Subcutaneous preadipocyte (primary cell): Measurements from ENCODE around the gene SFMBT2.

DNA sequence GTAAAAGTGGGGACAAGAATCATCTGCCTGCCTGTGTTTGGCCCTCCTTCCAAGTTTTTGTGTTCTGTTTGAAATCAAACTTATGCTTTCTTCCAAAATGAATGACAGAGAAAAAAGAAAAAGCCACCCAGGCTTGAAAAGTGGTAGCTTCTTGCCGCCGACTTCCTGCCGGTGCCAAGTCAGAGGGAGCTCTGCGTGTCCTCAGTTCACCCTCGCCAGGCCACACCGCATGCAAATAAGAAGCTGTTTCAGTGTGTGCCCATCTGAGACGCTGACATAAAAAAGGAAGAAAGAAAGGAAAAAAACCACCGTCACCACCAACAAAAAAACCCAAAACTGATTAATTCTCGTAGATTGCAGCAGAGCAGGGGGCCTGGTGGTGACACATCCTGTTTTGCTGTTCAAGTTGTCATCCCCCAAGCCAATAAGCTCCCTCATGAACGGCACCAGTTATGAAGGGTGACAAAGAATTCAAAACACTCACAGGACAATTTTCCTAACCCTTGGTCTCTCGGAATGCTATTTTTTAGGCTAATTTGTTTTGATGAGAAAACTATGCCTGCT lies 145.3 kb downstream of the PFKFB3 start:
- CAGE, long polyA plus RNA = no peak

- CAGE, long polyA plus RNA = no peak
These were observed 136.5 kb upstream of the PRKCQ start for GRCh38 chr10:6716584-6717058.

GRCh38 chr10:7258878-7259375 lies 151.9 kb downstream of the SFMBT2 start:
- CAGE, long polyA plus RNA = no peak

- CAGE, long polyA plus RNA = no peak
These were observed 136.1 kb downstream of the SFMBT2 start for GRCh38 chr10:7274695-7275212.

DNA sequence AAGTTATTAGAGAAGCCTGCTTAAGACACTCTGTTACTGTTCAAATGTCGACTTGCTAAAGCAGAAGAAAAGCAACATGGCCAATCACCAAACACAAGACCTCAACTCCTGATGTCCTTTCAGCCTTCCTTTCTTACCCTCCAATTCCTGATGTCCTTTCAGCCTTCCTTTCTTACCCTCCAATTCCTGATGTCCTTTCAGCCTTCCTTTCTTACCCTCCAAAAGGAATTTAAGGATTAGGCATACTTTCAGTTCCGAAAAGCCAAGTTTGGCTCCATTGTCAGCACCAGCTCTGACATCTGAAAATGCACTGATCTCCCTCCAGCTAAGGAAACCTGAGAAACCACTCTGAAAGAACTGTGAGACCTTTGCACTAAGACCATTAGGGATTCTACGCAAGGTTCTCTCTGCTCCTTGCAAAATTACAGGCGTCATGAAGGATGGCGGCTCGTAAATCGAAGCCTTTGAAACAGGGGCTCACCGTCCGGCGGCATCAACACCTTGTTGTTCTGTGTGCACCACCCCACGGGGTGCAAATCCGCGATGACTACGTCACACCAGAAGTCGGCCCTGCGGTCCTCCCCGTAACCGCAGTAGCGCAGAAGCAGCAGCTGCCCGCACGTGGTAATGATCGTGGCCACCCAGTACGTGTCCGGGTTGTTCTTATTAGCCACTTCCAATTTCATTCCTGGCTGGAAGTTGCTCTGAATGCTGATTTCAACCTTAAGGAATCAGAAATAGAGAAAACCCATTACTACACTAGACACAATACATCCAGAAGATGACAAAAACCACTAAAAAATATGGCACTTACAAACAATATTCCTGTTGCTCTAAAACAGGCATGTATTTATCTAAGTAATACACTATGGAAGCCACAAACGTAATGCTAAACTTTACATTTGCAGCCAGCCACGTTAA lies 43.4 kb downstream of the SFMBT2 start:
- CAGE, long polyA plus RNA = no peak

DNA sequence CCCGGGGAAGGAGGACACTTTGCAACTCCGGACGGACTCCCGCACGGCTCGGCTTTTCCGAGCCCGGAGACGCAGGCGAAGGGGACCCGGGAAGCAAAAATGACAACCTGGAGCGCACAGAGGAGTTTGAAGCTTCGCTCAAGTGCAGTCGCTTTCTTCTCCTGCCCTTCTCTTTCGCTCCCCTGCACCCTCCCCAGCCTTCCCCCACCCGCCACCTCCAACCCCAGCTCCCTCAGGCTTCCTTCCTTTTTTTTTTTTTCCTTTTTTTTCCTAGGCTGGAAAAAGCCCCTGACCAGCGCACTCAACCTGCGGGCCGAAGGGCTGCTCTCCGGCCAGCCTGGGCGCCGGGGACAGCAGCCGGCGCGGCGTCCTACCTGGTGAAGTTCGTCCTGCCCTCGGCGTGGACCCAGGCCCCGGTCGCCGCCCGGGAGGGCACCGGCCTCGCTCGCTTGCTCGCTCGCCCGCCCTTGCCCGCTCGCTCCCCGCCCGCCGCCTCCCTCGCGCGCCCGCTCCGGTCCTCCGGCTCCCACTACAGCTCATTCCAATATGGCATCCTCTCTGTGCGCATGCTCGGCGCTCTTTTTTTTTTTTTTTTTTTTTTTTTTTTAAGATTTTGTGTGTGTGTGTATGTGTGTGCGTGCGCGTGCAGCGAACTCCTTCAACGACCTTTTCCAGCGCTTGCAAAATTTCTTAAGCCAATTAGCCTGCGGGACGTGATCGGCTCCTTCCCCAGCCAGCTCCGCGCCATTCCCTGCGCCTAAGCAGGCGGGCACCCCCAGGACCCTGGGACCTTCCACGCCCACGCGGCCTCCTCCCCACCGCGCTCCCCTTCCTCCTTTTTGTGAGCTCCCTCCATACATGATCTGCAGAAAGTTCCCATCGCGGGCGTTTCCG lies at the start of gene SFMBT2:
Gene SFMBT2, minus strand, starts transcription at position 548 of the 894 bp plus-strand sequence.
- CAGE, long polyA plus RNA = no peak

DNA sequence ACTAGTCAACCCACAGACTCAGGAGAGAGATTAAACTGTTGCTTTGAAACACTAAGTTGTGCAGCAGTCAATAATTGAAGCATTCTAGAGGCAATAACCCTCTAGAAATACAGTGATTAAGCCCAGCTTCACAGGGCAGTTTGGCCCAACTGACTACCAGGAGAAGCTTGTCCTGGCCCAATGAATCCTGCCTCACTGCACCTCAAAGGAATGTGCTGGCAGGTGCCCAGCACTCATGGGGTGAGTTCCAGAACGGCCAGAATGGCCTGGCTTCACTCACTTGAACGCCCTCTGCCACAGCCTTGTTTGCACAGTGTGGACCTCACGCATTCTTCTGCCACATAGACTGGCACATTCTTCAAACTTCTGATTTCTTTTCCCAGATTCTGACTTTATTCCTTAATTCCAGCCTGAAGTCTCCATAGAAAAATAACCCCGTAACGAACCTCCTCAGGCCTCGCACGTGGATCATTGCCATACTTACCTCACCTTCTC lies 6.6 kb upstream of the ITIH2 start:
- CAGE, long polyA plus RNA = no peak

GRCh38 chr10:7773727-7774188 lies 14.0 kb downstream of the KIN start:
- CAGE, long polyA plus RNA = no peak

DNA sequence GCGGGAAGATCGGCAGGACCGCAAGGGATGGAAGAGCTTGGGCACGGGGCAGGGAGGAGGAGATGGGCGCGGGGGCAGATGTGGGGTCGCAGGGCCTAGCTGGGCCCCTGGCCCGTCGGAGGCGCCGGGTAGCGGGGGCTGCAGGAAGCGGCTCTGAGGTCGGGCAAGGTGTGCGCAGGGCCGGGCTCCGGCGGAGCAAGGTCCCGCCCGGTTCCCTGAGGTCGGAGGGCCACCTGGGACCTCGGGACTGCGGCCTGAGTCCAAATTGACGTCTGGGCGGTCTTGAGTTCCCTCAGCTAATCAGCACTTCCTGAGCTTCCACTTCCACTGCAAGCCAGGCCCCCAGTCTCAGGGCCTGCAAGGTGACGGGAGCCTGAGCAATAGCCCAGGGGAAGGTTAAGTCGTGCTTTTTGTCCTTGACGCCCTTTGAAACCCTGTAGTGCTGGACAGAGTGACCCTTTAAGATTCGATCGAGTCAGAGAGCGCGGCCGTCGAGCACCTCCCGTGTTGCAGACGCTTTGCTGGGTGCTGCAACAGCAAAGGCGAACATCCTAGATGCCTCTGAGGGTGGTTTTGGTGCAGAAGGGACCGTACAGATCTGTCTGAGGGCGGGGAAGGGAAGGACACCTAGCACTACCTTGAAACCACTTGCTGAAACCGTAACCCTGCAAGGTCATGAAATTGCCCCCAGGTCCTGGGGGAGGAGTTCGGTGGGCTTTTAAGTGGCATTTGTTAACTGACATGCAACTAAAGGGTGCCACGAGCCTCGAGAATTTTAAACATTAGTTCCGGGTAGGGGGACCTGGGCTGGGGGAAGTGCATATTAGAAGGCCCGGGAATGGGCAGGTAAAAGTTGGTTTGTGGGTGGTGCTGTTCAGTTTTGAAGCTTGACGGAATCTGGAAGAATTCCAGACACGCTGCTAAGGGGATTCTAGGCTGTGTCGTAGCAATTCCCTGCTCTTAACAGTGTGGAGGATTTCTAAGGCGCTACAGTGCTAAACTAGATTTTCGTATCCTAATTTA lies 610 bp downstream of the ATP5F1C start:
- CAGE, long polyA plus RNA = no peak

- CAGE, long polyA plus RNA = no peak
These were observed 7.7 kb downstream of the ATP5F1C start for GRCh38 chr10:7795508-7796265.

- CAGE, long polyA plus RNA = no peak
These were observed 9.1 kb upstream of the TAF3 start for GRCh38 chr10:7808979-7809782.

DNA sequence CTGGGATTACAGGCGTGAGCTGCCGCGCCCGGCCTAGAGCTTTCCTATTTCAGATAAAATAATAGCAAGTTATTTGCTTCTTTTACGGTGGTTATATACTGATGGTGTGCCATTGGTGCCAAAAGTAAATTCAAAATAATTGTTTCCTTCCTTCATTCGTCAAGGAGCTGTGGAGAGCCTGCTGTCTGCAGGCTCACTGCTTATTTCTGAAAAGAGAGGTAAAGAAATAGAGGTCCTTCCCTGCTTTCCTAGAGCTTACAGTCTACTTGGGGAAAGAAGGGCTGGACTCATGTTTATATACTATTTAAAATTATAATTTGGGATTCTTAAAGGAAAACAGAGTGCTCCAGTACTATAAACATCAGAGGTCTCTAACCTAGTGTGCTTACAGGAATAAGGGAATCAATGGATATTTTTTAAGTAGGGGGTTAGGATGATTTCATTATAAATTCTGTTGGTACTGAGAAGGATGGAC lies 22.8 kb downstream of the TAF3 start:
- CAGE, long polyA plus RNA = no peak

DNA sequence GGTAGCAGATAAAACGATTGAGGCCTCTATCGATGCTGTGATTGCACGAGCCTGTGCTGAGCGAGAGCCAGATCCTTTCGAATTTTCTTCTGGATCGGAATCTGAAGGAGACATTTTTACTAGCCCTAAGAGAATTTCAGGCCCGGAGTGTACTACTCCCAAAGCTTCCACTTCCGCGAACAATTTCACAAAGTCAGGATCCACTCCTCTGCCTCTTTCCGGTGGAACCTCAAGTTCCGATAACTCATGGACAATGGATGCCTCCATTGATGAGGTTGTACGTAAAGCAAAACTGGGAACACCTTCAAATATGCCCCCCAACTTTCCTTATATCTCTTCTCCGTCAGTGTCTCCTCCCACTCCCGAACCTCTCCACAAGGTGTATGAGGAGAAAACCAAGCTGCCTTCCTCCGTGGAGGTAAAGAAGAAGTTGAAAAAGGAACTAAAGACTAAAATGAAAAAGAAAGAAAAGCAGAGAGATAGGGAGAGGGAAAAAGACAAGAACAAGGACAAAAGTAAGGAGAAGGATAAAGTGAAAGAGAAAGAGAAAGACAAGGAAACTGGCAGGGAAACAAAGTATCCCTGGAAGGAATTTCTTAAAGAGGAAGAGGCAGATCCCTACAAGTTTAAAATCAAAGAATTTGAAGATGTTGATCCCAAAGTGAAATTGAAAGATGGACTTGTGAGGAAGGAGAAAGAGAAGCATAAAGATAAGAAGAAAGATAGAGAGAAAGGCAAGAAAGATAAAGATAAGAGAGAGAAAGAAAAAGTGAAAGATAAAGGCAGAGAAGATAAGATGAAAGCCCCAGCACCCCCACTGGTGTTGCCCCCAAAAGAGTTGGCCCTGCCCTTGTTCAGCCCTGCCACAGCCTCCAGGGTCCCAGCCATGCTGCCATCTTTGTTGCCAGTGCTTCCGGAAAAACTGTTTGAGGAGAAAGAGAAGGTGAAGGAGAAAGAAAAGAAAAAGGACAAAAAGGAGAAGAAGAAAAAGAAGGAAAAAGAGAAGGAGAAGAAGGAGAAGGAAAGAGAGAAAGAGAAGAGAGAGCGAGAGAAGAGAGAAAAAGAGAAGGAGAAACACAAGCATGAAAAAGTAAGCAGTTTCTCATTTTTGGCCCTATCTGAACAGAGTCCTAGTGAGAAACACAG lies 89.5 kb upstream of the GATA3 start:
- CAGE, long polyA plus RNA = no peak

GRCh38 chr10:8055389-8056578 lies 1.3 kb downstream of the GATA3 start:
- CAGE, long polyA plus RNA = no peak

DNA sequence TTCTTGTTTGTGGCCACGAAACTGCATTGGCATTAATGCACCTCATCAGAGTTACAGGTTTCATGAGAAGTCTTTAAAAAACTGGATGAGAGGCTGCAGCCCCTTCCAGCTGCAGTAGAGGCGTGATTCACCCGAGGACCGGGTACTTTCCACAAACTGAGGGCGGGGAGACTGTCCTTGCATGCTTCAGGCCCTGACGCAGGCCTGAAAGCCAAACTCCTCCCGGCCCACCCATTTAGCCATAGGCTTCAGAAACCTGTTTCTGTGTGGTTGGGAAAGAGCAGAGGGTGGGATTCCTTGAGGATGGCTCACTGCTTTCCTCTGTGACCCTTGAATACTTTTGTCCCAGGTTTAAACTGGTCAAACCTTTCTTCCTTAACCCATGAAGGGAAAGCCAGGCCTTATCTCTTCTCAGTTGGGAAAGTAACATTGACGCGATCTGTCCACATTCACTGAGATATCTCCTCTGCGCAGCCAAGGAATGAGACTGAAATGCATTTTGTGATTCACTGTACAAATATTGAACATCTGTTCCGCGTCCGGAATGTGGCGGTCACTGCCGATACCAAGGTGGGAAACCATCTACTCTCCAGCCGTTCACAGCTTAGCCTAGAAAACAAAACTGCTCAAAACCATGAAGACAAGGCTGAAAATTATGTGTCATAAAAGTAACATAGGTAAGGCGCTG lies 311.7 kb downstream of the GATA3 start:
- CAGE, long polyA plus RNA = no peak

DNA sequence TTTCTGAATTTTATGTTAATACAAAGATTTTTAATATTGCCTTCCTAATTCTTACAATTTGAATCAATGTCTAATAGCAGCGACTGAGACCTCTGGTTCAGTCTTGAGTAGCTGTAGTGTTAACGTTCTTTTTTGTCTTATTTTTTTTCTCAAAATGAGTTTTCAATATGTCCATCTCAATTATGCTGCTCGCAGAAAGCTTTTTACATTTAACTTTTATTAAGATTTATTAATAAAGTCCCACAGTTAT lies 1407.7 kb downstream of the GATA3 start:
- CAGE, long polyA plus RNA = no peak

DNA sequence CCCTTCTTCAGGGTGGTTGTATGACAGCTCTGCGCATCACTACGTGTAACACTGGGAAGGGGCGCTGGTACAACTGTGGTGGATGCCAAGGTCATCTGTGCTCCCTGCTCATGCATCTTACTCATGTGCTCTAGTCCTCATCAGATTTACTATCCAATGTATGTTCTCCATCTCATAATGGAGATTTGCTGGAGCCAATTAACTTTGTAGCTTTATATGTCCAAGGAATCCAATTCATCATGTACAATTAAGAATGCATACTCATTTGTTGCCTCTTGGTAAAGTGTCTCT lies 1261.8 kb upstream of the CELF2 start:
- CAGE, long polyA plus RNA = no peak

DNA sequence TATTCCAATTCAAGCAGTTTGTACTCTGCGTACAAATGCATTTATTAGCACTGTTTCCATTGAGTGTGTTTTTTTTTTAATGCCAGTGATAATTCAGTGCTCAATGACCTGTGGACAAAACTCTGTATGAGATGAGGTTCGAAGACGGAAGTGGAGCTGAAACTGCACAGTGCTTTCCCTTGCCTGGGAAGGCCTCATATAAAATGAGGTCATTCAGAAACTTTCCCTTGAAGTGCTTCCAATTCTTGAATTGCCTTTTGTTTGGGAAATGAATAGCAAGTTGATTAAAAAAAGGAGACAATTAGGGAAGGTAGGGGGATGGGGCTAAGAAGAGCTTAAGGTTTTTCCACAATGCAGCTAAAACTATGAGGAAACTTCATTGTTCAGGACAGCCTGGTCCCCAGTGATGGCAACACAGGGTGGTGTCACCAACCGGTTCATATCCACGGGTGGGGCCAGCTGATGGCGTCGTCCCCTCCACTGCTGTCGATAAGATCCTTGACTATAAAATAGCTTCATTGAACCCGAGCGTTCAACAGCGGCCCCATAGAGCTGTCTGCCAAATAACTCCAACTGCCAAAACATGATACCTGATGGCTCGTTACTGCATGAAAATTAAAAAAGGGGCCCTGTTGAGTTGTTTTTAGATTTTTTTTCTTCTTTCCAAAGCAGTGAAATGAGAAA lies 3.0 kb upstream of the CELF2 start:
- CAGE, long polyA plus RNA = no peak

DNA sequence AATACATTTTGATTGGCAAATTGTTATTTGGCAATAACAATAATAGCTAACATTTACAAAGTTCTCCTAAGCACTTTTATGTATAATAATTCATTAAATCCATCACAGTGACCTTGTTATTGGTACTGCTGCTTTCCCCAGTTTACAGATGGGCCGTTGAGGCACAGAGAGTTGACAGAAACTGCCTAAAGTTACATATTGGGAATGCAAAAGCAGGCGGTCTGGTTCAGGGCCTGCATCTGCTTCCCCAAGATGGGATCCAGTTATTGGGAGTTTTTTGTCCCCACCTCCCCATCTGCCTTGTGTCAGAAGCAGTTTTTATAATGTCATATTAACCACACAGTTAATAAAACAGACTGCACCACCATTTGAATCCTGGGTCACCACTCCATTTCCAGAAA lies 67.8 kb downstream of the CELF2 start:
- CAGE, long polyA plus RNA = no peak

GRCh38 chr10:11168935-11169630 lies 151.4 kb downstream of the CELF2 start:
- CAGE, long polyA plus RNA = no peak